PC-3 (cell line): Measurements from ENCODE around the gene ANAPC5.

DNA sequence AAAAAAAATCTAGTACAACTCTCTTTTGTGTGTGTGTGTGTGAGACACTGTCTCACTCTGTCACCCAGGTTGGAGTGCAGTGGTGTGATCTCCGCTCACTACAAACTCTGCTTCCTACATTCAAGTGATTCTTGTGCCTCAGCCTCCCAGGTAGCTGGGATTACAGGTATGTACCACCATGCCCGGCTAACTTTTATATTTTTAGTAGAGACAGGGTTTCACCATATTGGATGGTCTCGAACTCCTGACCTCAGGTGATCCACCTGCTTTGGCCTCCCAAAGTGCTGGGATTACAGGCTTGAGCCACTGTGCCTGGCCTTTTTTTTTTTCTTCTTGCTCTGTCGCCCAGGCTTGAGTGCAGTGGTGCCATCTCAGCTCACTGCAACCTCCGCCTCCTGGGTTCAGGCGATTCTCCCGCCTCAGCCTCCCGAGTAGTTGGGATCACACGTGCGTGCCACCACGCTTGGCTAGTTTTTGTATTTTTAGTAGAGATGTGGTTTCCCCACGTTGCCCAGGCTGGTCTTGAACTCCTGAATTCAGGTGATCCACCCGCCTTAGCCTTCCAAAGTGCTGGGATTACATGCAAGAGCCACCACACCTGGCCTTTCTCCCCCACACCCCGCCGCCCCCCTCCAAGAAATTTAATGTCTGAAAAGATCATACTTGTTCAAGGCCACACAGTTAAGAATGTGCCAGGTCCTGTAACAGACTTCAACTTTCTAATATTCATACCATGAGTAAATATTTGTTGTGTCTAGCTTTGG is 8.8 kb downstream of the GATC start:
- RAMPAGE, long total RNA = no peak

GRCh38 chr12:120563746-120564335 is 17.4 kb downstream of the POP5 start:
- RAMPAGE, long total RNA = no peak

- RAMPAGE, long total RNA = no peak
These were observed 2.2 kb upstream of the POP5 start for GRCh38 chr12:120583474-120583810.

- RAMPAGE, long total RNA = no peak
These were observed 19.9 kb upstream of the CABP1 start for GRCh38 chr12:120620413-120621061.

- RAMPAGE, long total RNA = no peak
These were observed 9.7 kb downstream of the CABP1 start for GRCh38 chr12:120649966-120650701.

DNA sequence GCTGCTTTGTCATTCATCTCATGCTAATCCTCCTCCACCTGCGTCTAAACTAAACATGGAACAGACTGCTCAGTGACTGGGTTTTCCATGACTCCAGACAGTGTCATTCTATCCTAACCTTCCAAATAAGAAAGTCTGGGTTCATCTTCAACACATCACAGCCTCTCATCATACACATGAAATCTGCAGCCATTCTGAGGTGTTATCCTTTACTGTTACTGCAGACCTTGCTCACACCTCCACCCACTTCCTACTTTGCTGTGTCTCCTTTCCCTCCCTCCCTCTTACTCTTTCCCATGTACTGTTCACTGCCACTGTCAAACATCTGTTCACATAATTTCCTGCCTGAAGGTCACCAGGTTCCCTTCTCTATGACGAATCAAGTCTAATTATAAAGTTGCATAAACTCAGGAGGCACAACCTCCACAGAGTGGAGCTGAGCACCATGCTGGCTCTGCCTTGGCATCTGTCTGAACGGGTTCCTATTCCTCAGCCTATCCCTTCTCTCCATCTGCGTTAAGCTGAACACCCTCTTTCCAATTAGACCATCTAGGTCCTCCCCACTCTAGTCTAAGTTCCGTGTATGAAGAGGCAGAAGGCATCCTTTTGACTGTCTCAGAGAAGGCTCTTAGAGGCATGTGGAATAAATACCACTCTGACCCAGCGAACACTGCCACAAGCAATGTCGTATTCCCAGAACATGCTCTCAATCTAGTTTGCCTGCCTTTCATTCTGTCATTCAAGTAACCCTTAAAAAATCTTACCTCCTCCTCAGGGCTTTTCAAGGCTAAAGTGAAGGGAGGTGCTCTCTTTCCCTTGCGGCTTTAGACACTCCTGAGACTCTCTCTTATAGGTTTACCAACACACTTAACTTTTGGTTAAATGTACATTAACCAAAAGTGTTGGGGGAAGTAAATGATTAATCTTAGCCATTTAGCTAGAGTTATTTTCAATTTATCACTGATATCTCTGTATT is 48.7 kb downstream of the ACADS start:
- RAMPAGE, long total RNA = no peak

GRCh38 chr12:120843382-120844142 is 60.6 kb downstream of the SPPL3 start:
- RAMPAGE, long total RNA = no peak

- RAMPAGE, long total RNA = no peak
These were observed 12.1 kb downstream of the C12orf43 start for GRCh38 chr12:121004144-121004709.

GRCh38 chr12:121047535-121047951 is 8.5 kb upstream of the OASL start:
- RAMPAGE, long total RNA = no peak

- RAMPAGE, long total RNA = no peak
These were observed 6.3 kb upstream of the P2RX7 start for GRCh38 chr12:121126213-121126928.

DNA sequence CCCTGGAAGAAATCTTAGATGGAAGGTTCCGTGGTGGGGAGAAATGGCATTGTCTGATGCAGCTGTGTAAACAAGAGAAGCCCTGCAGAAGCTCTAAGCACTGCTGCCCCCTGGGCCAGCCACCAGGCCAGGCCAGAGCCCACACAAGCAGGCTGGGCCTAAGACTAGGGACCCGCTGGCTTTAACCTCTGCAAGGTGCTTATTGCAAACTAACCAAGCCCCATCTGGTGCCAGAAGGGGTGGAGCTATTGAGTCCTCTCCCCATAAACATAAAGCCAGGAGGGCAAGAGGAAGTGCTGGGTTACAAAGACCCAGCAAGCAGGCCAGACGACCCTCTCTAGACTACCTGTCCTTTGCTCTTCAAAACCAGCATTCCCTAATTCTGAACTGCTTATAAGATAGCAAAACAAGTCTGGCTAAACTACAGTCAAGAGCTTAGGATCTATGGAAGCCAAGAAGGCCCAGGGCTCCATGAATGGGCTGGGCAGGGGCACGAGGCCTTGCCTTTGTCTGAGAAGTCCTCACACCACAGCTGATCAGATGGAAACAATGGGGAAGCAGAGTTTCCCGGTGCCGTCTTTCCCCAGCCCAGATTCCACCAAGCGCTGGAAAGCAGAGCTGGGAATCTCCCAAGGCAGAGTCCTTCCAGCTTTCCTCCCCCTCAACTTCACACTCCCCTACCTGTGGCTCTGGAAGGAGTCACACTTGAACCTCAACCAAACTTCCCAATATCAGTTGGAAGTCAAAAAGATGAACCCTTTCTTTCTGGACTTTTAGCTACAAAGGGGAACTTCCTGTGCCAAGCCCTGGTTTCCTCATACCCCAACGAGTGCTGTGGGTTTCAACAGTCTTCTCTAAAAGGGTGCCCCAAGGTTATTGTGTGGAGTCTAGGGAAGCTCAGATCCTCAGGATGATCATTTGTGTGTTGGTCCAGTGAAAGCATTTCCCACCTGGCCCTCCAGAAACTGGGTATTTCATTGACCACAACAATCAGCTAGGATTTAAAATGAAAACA is 29.0 kb downstream of the P2RX4 start:
- RAMPAGE, long total RNA = no peak

- RAMPAGE, long total RNA = no peak
These were observed 7.5 kb downstream of the CAMKK2 start for GRCh38 chr12:121289022-121289400.

- RAMPAGE, long total RNA = no peak
These were observed 961 bp downstream of the CAMKK2 start for GRCh38 chr12:121295380-121296116.

DNA sequence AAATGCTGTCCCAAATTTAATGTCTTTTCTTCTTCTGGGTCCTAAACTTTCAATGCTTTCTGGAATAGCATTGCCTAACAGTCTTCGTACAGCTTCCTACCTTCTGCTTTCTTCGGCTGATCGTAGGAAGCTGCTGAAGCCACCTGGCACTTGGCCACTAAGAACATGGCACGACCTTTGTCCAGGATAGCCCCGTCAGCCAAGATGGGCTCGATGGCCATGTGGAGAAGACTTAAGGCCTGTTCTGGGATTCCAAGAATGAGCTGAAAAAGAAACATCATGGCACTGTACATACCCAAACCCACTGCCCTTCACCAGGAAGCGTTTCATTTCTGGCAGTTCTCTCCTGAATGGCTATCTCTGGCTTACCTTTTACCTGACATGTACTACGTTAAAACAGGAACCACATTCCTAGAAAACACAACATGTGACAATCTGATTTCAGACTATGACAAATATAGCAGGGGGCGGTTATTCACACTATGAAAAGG is 13.1 kb upstream of the CAMKK2 start:
- RAMPAGE, long total RNA = no peak

- RAMPAGE, long total RNA = no peak
These were observed 25.0 kb downstream of the ANAPC5 start for GRCh38 chr12:121326946-121327840.

GRCh38 chr12:121351741-121352983 is at the start of gene ANAPC5:
Gene ANAPC5, minus strand, starts transcription at chr12:121352411.
- RAMPAGE, long total RNA = no peak

DNA sequence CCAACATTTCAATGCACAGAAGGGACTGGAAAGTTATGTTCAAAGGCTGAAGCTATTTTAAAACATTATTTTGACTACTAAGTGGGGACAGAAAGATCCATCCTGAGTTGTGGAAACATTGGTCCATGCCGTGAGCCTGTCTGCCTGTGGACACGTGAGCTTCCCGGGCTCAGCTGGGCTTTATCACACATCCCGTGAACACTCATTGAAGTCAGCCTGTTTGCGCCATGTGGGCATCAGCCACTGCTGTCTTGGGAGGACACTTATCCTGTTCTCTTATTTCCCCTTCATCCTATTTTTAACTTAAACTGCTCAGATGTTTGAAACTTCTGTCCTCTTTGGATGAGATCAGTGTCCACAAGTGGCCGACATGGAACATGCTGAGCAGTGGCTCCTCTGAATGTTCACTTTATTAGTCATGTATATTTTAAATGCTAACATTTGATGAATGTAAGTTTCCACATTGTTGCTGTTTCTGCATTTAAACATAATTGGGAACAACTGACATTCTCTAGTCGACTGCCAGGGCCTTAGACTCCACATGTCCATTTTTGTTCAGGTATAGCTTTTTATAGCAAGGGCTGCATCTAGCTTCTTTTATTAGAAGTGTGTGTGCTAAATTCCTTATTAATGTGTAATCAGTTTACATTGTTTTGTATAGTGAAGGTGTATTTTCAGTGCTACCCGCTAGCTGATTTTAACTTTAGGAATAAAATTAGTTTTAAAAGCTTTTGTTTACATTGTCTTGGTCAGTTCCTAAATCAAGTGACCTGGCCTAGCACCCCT is 23.9 kb downstream of the RNF34 start:
- RAMPAGE, long total RNA = no peak

DNA sequence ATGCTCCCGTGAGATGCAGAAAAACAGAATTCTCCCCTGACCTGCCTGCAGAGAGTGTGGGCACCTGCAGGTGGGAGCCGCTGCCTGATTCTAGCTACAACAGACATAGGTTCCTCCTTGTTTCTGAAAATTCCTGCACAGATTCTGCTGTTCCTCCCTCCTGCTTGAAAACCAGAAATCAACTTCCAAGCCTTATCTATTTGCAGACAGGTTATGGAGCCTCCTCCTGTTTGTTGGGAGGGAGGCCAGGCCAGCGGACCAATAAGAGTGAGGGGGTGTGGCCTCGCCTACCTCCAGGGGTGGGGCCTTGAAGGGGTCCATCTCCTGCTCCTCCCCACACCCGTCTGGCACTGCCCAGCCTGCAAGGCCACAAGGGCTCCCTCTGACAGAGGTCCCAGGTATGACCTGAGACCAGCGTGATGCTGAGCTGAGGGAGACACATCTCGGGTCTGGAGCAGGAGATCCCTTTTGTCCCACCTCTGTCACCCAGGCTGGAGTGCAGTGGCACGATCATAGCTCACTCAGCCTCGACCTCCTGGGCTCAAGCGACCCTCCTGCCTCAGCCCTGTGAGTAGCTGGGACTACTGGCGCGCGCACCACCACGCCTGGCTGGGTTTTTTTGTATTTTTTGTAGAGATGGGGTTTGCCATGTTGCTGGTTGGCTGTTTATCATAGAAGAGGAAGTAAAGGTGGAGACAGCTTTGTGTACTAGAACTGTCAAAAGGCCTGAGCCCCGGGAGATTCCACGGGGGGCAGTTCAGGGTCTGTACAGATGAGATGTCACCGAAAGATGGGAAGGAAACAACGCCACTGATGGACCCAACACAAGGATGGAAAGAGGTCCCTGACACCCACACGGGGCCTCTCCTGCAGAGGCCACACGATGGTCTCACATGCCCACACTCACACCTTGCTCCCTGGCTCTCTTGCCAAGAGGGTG is 66.9 kb downstream of the KDM2B start:
- RAMPAGE, long total RNA = no peak

DNA sequence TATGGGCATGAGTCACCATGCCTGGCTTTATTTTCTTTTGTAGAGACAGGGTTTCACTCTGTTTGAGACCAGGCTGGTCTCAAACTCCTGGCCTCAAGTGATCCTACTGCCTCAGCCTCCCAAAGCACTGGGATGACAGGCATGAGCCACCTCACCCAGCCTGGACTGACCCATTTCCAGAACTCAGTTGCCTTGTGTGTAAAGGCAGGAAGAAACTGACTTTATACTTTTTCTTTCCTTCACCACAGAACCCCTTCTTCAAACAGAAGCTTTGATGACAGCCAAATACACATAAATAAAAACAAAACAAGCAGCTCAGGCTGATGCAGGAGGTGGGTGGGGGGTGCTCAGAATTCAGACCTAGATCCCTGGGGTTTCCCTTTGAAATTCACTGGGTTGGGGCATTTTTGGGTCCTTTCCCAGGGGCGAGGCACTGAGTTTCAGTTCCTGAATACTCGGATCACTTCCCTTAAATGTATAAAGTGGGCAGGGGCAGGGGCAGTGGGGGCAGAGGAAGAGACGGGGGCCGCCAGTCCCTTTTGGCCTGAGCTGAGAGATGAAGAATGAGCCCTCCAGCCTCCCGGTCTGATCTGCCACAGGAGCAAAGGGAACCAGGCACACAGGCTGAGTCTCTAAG is 20.6 kb downstream of the KDM2B start:
- RAMPAGE, long total RNA = no peak

- RAMPAGE, long total RNA = no peak
These were observed 6.7 kb downstream of the KDM2B start for GRCh38 chr12:121574083-121574514.